Bile duct (tissue), 1 donor: ENCODE data around the genes LECT2 and KIF20A.

- PRO-cap = no peak
These were observed 129.3 kb downstream of the MACROH2A1 start for GRCh38 chr5:135269653-135270212.

- PRO-cap = no peak
These were observed 91.6 kb downstream of the MACROH2A1 start for GRCh38 chr5:135307360-135307896.

DNA sequence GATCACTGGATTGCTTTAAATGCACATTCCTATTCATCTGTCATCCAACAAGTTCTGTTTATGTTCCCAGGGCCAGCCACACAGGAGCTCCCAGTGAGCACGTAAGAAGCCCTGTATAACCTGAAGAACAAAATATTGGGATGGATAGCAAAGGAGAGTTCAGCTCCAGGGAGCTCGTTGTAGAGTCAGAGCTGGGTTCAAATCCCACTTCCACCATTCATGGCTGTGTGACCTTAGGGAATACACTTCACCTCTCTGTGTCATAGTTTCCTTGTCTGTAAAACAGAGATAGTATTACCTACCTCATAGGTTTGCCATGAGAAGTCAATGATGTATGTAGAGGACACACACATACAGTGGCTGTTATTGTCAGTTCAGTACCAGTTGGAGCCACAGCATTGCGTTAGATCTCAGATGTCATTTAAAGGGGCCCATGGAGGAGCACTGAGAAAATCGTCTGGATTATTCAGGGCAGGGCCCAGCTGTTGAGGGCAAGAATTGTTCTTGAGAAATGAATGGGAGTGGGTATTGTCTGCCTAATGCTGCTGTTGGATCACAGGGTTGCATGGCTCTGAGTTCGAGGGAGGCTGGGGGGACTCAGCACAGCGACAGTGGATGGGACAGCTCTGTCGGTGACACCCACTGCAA, 67.3 kb downstream of the MACROH2A1 start:
- PRO-cap = no peak

- PRO-cap = no peak
These were observed 38.7 kb downstream of the MACROH2A1 start for GRCh38 chr5:135359997-135360999.

DNA sequence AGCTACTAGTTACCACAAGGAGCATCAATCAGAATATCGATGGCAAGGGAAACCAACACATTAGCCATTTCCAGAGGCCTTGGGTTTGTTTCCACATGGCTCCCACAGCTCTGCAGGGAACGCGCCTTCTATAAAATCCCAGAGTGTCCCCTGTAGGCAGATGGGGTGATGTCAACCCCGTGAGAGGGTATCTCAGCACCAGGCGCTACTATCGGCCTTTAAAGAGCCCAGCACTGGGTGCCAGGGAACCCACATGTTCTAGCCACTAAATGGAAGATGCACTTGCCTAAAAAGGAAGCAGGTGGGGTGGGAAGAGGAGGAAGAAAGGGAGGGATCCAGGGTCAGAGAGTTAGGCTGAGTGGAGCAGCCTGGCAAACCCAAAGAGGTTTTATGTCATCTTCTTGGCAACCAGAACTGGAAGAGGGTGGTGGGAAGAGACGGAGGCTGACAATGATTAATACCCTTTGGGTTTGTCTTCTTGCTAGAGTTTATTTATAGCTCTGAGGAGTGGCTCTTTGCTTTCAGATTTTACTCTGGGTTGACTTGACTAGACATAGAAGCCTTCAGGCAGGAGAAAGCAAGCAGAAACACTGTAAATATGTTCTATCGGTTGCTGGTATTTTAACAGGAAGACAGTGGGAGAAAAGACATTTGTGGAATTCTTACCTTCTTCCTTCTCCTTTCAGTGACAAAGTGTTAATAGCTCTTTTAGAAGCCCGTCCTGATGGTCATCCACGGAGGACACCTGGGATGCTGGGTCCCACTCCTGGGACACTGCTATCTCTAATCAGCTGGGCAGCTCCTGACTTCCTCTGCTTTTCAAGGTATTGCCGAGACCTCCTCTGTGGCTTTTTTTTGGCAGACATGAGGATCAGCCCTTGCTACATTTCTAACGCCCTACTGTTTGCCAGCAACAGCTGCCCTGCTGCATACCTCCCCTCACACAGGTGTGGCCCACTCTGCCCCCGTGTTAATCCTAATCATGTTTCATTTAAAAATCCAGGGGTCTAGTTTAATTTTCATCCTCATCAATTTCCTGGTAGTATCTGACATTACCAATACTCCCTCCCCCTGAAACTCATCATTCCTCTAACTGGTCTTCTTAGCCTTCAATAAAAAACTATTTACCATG, 19.6 kb downstream of the MACROH2A1 start:
- PRO-cap = unidirectional peak, plus-strand start at position 524 of the sequence

GRCh38 chr5:135388924-135389342, 10.1 kb downstream of the MACROH2A1 start:
- PRO-cap = no peak

- PRO-cap = no peak
These were observed 7.7 kb downstream of the MACROH2A1 start for GRCh38 chr5:135391394-135391765.

DNA sequence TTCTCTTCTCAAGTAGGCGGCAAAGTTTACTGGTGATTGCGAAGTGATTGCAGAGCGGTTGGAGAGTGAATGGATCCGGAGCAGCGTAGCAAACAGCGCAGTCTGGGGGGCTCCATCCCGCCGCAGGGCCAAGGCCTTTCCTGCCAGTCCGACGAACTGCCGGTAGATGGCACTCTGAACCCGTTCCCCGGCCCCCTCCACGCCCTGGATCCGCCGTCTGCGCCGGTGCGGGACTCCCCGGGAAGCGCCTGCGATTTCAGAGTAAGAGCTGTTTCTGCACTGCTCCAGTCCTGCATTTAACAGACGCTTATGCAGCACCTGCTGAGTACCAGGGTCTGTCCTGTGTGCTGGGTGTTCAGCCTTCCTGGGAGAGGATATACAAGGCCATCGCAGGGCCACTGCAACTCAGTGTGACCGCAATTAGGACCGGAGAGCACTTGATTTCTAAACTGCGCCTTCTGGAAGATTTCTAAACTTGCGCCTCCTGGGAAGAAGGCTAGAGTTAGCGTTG, 14.0 kb upstream of the TIFAB start:
- PRO-cap = no peak

DNA sequence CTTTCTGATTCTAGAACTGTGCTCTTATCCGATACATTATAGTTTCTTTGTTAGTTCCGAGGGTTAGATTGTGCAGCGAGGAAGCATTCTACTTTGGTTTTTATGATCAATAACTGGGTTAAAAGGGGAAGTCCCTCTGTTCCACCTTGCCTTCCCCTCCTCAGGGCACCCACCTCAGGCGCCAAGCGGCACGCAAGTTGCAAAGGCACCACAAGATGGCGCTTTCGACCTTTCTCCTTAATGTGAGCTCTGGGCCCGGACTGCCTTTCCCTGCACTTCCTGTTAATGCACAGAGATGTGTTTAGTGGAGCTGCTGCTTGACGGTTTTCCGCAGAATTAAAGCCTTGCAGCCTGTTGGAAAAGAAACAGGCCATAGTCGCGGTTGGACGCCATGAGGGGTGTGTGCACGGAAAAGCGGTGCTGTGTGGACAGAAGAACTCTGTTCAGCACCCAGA, 18.0 kb downstream of the CXCL14 start:
- PRO-cap = no peak

- PRO-cap = no peak
These were observed at the start of gene LECT2 for GRCh38 chr5:135954723-135955443. Gene LECT2, minus strand, starts transcription at chr5:135954983.

- PRO-cap = no peak
These were observed 26.6 kb downstream of the TGFBI start for GRCh38 chr5:136055361-136055885.

DNA sequence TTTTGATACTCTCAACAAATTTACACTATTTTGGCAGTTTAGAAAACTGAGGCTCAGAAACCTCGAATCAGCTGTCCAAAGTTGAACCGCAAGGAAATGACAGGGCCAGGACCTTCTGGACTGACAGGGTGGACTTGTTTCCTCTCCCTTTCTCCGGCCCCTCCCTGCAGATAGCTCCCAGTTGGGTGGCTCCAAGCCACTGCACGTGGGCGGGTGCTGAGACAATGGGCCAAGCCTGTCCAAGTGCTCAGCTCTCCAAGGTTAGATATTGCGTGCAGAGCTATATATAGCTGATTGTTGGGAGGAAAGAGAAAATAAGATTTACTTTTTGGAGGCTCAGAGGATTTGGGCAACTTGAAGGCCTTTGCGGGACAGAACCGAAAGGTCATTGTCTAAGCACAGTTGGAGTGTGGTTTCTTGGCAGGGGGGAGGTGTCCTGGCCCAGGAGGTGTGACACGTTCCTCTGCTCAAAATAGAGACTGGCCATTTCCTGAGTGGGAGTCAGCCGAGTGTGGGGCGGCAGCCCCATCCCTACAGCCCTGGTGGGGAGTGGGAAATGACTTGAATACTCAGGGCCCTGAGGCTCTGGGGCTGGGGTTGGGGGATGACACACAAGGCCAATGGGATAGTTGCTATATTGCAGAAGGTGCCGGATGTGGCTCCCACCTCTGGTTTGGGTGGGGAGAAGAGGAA, 44.6 kb upstream of the SMAD5 start:
- PRO-cap = no peak

- PRO-cap = unidirectional peak, minus-strand start at chr5:136133362; unidirectional peak, minus-strand start at chr5:136133428; bidirectional peak, plus-strand start at chr5:136133816, minus-strand start at chr5:136133648
These were observed 720 bp downstream of the SMAD5 start for GRCh38 chr5:136132976-136134154.

- PRO-cap = no peak
These were observed 448.7 kb downstream of the SPOCK1 start for GRCh38 chr5:137050437-137050842.

GRCh38 chr5:137263945-137264442, 235.1 kb downstream of the SPOCK1 start:
- PRO-cap = no peak

- PRO-cap = no peak
These were observed 183.2 kb downstream of the SPOCK1 start for GRCh38 chr5:137315844-137316327.

- PRO-cap = no peak
These were observed 65.0 kb upstream of the SPOCK1 start for GRCh38 chr5:137564089-137564643.

DNA sequence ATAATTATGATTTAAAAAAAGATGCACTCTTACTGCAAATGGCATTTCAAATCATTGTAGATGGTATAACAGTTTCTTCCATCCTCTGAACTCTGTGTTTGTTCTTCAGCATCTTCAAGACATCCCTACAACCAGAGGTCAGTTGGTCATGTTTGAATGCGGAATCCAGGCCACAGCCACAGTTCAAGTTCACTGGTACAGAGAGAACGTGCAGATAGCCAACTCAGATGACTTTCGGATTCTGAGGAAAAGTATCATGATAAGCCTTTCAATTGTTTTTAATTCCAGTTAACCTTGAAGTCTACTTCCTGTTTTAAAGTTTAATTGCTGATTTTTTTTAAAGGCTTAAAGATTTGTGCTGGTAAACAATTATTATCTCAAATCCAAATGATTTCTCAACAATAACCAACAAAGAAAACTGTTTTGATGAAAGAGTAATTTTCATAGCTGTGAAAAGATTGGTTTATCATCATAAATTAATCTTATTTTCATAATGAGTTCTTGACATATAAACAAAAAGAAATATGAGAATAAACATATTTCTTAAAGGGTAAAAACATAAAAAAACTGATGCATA, 8.5 kb upstream of the MYOT start:
- PRO-cap = no peak

GRCh38 chr5:138024243-138024487, 8.7 kb downstream of the FAM13B start:
- PRO-cap = no peak

- PRO-cap = bidirectional peak, plus-strand start at chr5:138179169, minus-strand start at chr5:138178951
These were observed at the start of gene KIF20A for GRCh38 chr5:138178874-138179626. Gene KIF20A, plus strand, starts transcription at chr5:138179112.